Left common carotid artery plus branches (tissue), 1 donor: ENCODE results near the gene B9D1.

DNA sequence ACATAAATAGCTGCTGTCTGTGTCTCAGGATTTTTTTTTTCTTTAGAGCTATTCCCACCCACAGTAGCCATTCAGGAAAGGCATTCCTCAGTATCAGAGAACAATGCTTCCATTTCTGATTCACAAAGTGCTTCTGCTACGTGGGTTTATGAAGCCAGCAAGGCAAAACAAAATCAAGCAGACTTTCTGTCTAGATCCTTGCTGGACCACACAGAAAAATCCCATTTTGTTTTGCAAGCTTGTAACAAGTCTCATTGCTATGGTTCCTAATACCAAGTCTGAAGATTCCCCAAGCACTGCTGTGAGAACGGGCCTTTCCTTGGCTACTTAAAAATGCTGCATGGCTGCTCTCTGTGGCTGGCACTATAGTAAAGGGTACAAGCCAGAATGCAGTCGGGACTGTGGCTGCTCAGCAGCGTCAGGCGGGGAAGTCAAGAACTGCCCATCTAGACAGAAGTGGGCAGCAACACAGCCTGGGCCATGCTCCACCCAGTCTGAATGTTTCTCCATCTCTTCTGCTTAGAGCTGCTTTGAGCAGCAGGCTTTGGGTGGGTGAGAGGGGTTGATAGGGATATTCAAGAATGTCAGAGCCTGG lies 43.3 kb downstream of the TOM1L2 start:
- PRO-cap: no peak

GRCh38 chr17:18040324-18041199 lies 1.4 kb downstream of the GID4 start:
- PRO-cap: no peak

DNA sequence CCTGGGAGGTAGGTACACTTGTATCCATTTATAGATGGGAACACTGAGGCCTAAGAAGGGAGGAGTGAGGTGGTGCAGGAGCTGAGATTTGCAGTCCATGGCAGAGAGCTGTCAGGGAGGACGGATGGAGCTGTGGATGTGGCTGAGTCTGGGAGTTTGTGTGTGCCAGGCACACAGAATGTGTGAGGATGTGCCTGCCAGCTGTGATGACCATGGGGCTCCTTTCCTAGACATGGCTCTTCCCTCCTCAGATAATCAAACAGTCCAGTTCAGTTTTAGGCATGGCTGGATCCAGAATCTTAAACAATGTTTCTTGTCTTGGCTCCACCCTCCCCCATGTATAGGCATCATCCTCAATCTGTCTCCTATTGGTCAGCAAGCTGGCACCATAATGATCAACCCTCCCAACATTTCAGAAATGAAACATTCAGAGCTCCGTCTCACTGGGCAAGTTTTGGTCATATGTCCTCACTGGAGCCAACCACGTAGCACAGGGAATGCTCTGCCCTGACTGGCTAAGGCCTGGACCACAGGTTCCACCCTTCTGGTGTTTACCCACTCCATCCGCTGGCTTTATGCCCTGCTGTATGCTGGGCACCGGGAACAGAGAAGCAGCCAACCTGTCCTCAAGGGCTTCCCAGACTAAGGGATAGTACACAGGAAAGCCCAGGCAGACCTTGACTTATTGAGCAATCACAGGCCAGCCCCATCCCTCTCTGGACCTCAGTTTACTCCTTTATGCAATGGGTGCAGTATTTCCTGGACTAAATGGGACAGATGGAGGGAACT lies 20.4 kb downstream of the MYO15A start:
- PRO-cap: no peak

- PRO-cap: no peak
Measured at GRCh38 chr17:18226567-18227050, 1.2 kb downstream of the LLGL1 start.

- PRO-cap: no peak
Measured at GRCh38 chr17:18317385-18317755, 2.3 kb downstream of the SMCR8 start.

DNA sequence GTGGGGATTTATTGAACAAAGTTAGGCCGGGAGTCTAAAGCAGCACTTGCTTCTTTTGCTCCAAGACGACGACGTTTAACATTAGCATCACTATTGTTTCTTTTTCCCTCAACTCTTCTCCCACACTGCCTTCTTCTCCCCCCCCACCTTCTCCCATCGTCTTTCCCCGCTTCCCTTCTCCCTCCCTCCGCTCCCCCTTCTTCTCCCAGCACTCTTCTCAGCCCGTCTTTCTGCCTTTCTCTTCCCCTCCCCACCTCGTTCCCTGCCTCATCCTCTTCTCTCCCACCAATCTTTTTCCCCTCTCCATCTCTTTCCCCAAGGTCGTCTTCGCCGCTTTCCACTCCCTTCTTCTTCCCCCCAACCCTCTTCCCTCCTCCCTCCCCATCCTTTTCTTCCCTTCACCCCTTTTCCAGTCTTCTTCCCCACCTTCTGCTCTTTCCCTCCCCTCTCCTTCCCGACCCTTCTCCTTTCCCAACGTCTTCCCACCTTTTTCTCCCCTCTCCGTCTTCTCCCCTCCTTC lies 33.2 kb downstream of the EVPLL start:
- PRO-cap: no peak

DNA sequence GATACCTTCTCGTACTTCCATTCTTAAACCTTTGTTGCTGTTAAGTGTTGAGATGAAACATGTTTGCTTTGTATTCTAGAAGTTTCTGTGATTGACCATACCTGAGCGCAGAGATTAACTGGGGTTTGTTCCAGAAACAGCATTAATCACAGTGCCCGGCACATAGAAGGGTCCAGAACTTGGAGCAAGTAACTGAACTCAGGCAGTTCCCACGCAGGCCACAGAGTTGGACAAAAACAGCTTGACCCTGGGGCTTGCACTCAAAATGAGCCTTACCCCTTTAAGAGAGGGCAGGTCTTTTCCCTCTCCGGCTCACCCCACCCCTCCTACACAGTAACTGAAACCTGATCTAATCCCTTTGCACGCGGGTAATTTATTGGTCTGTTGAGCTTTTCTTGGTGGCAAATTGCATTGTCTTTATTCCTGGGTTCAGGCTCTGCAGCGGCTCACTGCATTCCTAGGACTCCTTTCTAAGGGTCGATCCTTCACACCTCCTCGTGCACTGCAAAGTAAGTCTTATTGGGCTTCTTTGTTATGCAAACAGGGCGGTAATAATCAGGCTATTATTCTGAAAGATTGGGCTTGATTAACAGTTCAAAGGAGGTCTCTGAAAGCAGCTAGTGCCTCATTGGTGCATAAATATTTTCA lies 74.8 kb downstream of the TBC1D28 start:
- PRO-cap: no peak

- PRO-cap: no peak
Measured at GRCh38 chr17:18718659-18719264, 25.1 kb upstream of the FBXW10 start.

GRCh38 chr17:18867140-18867582 lies 9.2 kb downstream of the PRPSAP2 start:
- PRO-cap: no peak

GRCh38 chr17:19263329-19263933 lies 26.3 kb downstream of the EPN2 start:
- PRO-cap: no peak

DNA sequence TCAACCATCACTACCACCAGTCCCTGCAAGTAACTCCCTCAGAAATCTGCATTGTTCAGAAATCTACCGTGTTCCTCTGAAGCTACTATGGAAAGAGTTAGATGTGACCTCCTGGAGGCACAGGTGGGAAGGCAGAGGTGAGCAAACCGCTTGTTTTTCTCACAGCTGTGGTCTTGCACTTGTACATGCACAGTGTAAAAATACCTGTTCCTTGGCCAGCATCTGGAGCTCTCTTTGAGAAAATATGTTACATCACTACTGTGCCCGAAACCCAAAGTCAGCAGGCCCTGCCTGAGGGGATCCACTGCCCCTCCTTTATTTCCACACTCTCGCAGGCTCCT lies 34.4 kb downstream of the EPN2 start:
- PRO-cap: no peak

GRCh38 chr17:19362061-19363299 lies at the start of gene B9D1:
Gene B9D1 (minus strand): TSS chr17:19362723.
- PRO-cap: no peak

DNA sequence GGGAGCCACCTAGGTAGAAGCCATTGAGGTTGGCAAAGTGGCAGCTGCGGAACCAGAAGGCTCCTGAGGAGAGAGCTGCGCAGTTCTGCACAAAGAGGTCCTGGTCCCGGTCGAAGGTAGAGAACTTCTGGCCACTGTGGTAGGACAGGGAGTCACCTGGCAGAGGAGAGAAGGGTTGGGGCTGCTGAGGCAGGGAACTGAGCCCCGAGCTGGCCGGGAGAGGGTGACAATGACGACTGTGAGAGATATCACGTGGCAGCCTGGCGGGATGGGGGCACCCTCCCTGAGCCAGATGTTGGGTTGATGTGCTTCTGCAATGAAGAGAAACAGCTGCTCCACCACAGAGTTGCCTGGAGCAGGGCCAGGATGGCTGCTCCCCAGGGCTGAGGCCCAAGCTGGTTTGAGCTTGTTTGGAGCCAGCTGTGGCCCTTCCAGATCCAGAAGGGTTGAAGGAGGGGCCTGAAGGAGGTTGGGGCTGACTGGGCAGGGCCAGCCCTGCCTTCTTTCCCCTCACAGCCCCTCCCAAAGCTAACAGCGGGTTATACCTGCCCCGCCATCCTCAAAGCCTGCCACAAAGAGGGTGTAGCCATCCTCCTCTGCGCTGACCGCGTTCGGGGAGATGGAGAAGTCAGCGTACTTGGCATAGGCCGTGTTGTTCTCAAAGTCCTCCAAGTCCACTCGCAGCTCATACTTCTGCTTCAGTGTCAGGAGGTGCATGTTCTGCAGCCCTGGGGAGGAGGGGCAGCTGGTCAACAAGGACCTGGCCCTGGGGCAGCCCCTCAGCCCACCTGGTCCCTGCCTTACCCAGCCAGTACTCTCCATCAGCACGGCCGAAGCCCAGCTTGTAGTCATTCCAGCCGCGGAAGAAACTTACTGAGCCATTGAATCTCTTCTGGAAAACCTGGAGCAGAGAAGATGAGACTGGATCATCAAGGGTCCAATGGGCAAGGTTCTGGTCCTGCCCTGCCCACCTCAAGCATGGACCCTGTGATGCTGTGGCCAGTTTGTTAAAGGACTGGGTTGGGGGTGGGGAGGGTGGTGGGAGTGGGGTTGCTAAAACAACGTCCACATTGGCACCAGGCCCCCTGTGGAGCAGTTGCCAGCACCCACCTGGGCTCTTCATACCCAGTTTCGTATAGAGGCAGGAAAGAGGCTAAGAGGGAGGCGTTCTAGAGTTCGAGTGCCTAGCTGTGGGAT lies 2.0 kb downstream of the MFAP4 start:
- PRO-cap: no peak

DNA sequence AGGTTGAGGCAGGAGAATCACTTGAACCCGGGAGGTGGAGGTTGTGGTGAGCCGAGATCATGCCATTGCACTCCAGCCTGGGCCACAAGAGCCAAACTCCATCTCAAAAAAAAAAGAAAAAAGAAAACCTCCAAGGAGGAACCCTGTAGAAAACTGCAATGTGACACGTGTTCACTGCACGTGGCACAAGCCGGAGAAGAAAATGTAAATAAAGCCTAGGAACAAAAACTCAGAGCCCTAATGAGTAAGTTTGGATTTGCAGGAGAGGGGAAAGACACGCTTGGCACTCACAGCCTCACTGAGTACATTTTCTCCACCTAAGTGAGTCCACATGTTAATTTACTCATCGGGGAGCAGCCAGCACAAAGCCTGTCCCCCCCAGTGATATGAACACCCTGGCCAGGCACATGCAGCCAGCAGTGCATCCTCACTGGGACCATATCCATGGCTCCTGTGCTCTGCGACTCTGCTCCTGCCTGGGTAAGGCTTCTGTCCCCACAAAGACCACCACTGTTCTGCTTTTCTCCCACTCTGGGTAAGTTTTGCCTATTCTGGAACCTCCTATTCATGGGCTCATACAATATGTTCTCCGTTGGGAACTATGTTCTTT lies 53.0 kb downstream of the RNF112 start:
- PRO-cap: no peak

GRCh38 chr17:19508349-19508724 lies 25.3 kb upstream of the SLC47A1 start:
- PRO-cap: no peak

DNA sequence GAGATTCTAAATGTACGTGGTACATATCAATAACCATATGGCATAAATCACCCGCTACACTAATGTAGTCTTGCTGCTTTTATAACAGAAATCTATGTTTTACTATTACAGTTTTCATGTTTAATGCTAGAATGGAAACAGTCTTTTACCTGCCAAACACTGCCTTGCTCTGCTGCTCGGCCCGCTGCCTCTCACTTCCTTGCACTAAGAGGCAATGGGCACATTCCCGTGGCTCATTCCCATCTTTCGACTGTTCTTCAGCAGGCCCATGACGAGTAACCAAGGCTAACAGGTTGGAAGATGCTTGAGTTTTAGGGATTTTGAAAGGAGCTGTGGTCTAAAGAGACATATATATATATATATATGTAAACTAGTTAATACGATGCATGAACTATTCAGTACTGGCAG lies 47.9 kb upstream of the ALDH3A1 start:
- PRO-cap: no peak

DNA sequence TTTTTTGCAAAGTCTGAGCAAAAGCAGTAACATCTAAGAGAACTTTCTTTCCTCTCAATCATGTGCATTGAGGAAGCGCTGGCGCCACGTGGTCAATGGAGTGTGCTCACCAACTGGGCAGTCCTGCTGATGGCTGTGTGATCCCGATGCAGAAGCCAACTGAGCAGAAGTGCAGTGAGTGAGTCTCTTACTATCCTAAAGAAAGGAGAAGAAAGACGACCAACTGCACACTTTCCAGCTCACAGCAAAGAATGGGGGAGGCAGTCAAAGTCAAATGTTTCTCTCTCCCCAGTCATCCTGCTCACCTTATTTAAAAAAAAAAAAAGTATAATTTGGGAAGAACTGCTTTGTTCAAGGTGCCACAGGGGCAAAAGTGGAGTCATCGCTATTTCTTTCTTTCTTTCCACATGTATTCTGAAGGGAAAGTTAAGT lies 37.3 kb upstream of the ULK2 start:
- PRO-cap: no peak

GRCh38 chr17:19979831-19980885 lies 2.5 kb upstream of the AKAP10 start:
- PRO-cap: no peak

DNA sequence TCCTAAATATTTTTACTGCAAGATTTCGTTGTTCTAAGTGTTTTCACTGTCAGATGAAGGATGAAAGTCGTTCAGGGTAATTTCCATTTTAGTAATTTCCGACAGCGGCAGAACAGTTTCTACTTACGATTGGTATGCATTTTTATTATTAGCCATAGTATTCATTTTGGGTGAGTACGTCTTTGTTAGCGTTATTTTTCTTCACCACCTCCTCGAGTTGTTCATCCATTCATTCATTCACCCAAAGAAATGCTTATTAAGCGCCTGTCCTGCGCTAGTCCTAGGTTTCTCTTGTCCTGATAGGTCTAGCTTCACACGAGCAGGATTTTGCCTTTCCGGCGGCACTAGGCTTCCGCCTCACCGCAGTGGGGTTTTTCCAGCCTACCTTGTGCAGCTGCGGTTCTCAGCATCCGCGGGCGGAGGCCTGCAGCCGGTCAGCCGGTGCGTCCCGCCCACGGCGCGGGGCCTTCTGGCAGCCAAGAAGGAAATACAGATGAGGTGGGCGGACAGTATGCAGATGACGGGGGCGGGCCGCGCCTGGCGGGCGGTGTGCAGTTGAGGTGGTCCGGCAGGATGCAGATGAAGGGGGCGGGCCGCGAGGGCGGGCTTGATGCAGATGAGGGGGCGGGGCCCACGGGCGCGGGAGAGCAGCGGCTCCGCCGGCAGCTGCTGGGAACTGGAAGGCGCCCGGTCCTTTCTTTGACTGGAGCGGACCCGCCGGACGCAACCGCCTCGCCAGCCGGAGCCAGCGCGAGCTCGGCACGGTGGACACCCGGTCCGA lies 146.4 kb downstream of the SPECC1 start:
- PRO-cap: unidirectional peak, plus-strand start at position 619 of the sequence; unidirectional peak, plus-strand start at position 702 of the sequence

DNA sequence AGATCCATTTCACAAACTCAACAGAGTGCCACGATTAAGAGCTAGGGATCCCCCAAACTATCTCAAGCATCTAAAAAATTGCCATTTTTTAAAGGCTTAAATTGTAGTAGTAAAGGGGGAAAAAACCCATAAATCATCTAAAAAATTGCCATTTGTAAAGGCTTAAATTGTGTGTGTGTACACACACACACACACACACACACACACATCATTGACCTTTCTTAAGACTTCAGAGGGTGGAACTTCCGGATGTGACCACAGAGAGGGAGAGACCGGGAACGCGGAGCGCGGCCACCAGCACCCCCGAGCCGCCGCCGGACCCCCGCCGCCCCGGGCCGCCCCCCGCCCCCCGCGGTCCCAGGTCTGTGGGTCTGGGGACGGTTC lies 9.1 kb downstream of the CDRT15L2 start:
- PRO-cap: unidirectional peak, plus-strand start at position 268 of the sequence